AG04449 (cell line): ENCODE measurements around a stretch of chr9.

DNA sequence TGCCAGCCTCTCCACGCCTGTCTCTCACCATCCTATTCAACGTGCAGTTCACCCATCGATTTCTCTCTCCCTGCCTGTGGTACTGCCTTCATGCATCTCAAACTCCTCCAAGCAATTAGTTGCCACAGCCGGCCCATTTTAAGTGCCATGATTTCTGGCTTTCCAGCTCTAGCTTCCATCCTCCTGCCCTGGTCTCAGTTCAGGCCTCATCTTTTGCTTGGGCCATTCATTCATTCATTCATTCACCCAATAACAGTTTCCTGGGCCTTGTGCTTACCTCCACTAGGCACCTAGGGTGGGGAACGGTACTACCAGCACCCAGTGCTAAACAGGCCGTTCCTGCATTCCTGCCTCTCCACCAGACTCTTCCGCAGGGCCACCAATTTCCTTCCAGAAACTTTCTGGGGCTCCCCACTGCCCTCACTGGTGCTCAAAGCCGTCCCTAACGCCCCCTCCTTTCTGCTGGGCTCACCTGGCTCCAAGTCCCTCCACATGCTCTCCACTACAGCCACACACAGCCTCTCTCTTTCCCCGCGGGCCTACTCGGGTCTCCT lies 1.5 kb downstream of the PHF19 start:
- RRBS = no CpG with 5 or more reads among the region's 12 CpGs

DNA sequence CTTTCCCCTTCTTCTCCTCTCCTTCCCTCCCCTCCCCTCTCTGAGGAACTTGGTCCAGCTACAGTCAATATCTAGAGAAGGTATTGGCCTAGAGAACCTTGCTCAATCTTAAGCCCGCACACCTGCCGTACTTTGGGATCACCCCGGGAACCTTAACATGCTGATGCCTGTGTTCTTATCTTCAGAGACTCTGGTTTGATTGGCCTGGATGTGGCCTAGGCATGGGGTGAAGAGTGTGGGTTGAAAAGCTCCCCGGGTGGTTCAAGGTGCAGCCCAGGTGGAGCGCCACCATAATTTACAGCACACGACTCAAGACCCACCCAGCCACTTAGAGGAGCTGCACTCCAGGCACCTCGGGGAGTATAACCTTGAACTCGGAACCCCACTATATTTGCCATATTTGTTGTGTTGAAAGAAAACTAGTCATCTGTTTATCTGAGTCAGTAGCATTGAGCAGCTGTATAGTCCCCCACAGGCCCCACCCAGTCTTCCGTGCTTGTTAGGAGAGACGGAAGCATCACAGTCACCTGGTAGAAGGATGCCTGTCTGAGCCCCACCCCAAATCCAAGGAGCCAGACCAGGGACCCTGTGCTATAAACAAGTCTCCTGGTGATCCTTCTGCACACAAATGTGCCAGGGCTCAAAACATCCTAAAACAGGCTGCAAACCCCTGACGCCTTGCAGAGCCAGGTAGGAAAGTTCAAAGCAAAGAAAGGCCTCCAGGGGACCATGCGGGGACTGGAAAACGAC lies 14.5 kb upstream of the PHF19 start:
- RRBS = 90% methylated on average over 2 of the region's 13 CpGs

DNA sequence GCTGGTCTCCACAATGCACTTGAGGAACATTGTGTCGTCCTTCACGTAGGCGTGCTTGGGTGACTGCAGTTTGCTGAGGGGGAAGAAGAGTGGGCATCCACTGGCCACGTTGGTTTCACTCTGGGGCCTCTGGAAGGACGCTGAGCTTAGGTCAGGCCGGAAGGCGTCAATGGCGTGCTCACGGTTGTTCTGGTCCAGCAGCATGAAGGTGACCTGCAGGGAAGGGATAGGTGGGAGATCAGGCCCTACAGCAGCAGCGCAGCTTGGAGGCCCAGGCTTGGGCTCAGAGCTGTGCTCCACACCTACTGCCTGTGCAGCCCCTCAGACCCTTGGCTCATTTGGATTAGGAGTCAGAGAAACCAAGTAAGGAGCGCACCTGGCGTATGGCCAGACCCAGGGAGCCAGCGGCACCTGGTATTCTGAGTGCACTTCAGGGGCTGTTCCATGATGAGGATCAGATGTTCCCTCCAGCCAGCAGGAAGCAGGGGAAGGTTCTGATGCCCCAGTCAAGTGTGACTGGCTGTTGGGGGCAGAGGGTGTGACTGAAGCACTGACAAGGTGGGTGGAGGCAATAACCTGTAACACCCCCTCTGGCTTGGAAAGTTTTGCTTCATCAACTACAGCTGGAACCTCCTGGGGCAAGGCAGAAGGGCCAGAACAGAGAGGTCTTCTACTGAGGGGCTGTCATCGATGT lies 21.4 kb downstream of the TRAF1 start:
- RRBS = no CpG with 5 or more reads among the region's 14 CpGs

DNA sequence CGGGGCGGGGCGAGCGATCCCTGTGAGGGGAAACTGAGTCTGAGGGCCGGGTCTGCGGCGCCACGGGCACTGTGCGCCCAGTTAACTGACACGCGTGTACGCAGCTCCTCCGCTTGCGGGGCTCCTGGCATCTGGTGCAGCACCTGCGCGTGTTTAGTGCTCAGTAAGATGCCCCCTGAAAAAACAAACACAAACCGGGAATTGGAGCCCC lies 2.6 kb upstream of the TRAF1 start:
- RRBS = 3% methylated on average over 4 of the region's 17 CpGs

- RRBS = no CpG with 5 or more reads among the region's 4 CpGs
These were observed 16.5 kb downstream of the RAB14 start for GRCh38 chr9:121185126-121185577.

DNA sequence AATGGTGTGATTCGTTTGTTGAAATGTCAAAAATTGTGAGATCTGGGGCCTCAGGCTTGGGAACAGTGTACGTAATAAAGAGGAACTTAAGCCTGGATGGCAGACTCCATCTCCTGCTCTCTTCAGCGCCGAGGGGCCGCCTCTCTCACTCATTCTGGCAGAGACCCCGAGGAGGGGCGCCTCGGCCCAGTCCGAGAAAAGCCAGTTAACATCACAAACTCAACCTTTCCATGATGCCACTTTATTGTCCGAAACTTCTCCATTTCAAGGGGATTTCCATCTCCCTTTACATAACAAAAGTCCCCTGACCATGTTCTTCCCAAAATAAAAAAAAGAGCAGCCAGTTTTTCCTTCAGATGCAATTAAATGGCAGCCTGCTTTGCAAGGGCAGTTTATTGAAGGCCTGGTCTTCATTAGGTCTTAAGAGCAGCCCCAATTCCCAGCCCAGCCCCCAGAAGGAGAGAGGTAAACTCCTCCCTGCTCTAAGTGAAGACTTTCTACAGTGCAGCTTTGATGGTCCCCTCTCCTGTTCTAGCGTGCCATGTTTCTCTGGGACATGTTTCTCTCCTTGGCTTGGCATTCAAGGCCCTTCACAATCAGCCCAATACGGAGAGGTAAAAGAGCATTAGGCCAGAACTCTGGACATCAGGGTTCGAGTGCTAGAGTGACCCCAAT lies 19.4 kb upstream of the RAB14 start:
- RRBS = no CpG with 5 or more reads among the region's 13 CpGs

- RRBS = no CpG with 5 or more reads among the region's 7 CpGs
These were observed 1.1 kb upstream of the GSN start for GRCh38 chr9:121266814-121267270.

DNA sequence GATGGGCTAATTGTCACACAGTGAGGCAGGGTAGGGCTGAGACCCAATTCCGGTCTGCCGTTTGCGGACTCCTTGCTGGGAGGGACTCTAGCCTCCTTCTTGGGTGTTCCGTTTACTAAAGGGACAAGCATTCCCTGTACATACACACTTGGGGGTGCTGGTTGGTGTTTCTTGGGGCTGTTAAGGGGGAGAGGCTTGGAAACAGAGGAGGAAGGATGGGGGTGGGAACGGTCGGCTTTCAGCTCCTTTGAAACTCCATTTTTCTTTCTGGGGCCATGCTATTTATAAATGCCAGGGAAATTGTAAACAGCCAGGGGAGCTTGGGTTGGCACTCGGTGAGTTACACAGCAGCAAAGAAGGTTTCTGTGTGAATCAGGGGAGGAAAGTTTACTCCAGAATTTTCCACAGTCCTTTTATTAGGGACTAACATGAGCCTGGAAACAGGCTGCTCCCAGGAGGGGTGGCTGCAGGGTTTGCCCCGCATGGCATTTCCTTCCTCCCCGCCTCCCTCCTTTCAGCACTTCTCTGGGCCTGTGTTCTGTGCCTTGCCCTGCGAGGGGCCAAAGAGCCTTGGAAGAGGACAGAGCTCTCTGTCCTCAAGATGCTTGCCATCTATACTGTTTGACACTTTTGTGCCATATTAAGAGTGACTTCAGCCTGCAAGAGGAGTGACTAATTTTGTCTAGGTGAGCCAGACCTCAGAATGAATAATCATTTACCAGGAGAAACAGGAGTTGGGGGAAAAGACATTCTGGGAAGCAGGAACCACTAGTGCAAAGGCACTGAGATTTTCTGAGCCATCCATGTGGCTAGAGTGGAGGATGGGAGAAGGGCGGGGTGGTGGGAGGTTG lies 1.6 kb downstream of the GSN start:
- RRBS = no CpG with 5 or more reads among the region's 11 CpGs

GRCh38 chr9:121295103-121295865 lies 27.3 kb downstream of the GSN start:
- RRBS = no CpG with 5 or more reads among the region's 9 CpGs

GRCh38 chr9:121301879-121302464 lies 34.0 kb downstream of the GSN start:
- RRBS = no CpG with 5 or more reads among the region's 13 CpGs

- RRBS = no CpG with 5 or more reads among the region's 13 CpGs
These were observed 34.8 kb downstream of the GSN start for GRCh38 chr9:121302809-121303171.

GRCh38 chr9:121321035-121321597 lies 48.9 kb downstream of the STOM start:
- RRBS = no CpG with 5 or more reads among the region's 8 CpGs

- RRBS = no CpG with 5 or more reads among the region's 9 CpGs
These were observed 45.7 kb downstream of the STOM start for GRCh38 chr9:121324162-121324875.

- RRBS = no CpG with 5 or more reads among the region's 7 CpGs
These were observed 21.0 kb downstream of the STOM start for GRCh38 chr9:121349043-121349509.

- RRBS = no CpG with 5 or more reads among the region's 3 CpGs
These were observed 11.3 kb downstream of the STOM start for GRCh38 chr9:121358614-121359384.

DNA sequence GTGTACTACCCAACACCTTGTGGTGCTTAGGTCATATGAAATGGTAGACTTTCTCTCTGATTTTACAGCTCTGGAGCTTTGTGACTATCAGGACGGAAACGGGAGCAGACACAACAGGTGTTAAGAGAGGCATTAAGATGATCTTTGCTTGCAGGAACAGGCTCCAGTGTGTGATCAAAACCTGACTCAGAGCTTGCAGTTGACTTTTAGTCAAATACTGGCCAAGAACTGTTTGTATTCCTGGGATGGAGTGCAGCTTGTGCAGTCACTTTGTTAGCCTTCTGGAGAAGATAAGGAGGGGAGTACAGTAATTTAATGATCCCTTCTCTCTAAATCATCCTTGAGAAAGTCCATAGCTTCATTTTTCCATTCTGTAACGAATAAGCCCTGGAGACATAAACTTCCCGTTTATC lies 2.9 kb upstream of the STOM start:
- RRBS = no CpG with 5 or more reads among the region's 4 CpGs

GRCh38 chr9:121530503-121530966 lies 30.9 kb upstream of the GGTA1 start:
- RRBS = no CpG with 5 or more reads among the region's 9 CpGs

DNA sequence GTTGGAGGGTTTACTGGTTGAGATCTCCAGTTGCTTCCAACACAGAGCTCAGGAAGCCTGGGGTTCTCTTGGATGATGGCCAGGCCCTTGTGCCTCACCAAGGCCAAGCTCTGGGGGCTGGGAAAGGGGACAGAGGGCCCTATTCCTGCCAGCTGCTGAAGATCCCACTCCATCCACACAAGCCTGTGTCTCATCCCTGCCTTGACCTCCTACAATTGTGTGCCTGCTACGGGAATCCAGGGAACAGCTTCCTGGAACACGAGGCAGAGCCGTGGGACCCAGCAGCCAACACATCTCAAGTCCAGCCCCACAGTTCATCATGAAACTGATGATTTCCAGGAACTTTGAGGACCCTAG lies 57.9 kb upstream of the GGTA1 start:
- RRBS = no CpG with 5 or more reads among the region's 3 CpGs

- RRBS = no CpG with 5 or more reads among the region's 18 CpGs
These were observed 6.7 kb downstream of the DAB2IP start for GRCh38 chr9:121657993-121658677.

DNA sequence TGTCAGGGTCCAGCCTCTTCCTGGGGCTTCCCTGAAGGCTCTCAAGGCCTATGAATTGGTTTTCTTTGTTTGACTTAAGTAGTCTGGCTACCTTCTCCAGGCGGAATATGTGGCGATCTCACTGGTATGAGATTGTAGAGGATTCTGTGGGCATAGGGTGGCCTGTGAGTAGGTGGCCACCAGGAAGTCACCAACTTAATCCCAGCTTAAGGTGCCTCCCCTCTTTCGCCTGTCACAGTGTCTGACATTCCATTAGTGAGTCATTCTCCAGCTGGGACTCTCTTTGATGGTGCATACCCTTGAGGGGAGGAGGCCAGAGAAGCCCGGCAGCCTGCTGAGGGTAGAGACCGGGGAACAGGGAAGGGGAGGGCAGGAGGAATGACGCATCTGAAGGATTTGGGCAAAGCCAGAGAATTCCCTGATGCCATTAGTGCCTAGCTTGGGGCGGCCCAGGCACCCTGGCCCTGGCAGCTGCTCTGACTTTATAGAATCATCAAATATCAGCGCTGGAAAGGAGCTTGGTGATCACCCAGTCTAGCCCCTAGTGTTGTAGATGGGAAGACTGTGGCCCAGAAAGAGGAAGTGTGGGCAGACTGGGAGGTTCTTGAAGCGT lies 41.2 kb downstream of the DAB2IP start:
- RRBS = no CpG with 5 or more reads among the region's 9 CpGs